Daoy (cell line): ENCODE measurements around the genes PRR7 and DBN1.

DNA sequence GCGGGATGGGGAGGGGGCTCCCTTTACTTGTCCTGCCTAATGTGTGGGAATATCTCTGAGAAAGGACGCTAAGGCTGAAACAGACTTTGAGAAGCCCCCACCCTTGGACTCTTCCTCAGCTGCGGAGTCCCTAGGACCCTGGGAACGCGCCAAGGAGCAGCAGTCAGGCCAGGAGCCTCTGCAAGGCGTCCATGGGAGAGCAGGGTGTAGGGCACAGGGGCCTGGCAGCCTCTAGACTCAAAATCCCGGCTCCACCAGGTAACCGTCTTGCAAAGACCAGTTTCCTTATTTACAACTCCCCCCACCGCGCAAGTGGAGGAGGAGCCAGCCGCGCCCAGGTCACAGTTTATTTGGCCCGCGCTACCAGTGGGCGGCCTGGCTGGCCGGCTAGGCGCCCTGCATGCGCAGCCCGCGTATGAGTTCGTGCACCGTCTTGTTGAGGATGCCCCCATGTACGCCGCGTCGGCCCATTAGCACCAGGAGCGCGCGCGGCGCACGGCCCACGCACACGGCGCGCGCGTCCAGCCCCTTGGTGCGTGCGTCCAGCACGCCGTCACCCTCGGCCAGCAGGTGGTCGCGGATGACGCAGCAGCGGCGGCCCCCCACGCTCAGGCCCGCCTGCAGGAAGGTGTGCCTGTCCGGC, 564 bp downstream of the PFN3 start:
- RAMPAGE, long total RNA, result no peak

- RAMPAGE, long total RNA, result no peak
Measured at GRCh38 chr5:177403272-177404272, 3.1 kb upstream of the PFN3 start.

- RAMPAGE, long total RNA, result no peak
Measured at GRCh38 chr5:177408780-177409029, 659 bp downstream of the F12 start.

DNA sequence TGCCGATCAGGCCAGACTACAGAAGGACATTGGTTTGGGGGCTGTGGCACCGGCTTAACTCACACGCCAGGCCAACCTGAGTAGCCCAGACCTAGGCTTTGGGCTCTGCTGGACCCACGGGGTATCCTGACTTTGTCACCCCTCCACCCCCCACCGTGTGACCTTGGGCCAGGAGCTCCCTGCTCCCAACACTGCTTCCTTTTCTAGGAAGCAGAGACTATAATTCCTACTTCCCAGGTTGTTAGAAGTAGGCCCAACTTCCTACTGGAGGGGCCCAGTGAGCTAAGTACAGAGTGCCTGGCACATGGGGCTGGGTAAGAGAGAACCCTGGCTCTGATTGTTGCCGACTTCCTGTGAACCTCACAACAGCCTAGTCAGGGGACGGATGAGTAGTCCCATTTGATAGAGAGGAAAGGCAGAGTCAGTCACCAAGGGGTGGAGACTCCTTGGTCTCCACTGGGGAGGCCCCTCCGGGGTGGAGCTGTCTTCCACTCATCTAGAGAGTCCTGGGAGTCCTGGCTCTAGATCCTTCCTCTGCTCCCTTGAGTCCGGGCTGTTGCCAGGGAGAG, 7.8 kb downstream of the GRK6 start:
- RAMPAGE, long total RNA, result no peak

- RAMPAGE, long total RNA, result no peak
Measured at GRCh38 chr5:177446257-177447189, at the start of gene PRR7. Gene PRR7, plus strand, starts transcription at chr5:177446814.

DNA sequence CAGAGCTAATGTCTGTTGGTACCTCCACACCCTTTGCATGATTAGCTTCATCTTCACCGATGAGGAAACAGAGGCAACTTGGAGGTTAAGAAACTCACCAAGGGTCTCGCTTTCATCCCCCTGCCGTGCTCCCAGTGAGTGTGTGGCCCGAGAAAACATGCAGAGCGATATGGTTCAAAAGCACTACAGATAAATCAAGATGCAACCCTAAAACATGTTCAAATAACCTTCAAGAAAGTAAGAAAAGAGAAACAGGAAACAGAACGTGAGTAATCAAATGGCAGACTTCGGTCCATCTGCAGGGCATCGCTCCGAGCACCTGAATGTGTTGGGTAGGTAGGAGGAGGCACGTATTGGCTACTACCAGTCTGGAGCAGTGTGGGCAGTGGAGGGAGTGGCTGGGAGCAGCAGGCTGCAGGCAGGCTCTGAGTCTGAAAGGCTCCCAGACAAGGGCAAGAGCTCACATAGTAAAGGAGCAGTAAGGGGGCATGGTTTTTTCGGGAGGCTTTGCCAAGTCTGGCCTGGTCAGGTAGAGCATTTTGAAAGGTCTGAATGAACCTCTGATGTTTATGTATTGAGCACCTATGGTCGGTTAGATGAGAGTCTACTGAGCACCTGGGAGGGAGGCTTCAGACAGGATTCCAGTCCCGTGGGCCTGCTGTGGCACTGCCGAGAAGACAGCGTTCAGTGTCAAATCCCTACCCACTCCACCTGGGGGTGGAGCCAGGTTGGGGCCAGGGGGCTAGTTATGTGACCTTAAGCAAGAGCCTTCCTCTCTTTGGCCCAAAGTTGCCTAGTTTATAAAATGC, 5.5 kb downstream of the PRR7 start:
- RAMPAGE, long total RNA, result no peak

DNA sequence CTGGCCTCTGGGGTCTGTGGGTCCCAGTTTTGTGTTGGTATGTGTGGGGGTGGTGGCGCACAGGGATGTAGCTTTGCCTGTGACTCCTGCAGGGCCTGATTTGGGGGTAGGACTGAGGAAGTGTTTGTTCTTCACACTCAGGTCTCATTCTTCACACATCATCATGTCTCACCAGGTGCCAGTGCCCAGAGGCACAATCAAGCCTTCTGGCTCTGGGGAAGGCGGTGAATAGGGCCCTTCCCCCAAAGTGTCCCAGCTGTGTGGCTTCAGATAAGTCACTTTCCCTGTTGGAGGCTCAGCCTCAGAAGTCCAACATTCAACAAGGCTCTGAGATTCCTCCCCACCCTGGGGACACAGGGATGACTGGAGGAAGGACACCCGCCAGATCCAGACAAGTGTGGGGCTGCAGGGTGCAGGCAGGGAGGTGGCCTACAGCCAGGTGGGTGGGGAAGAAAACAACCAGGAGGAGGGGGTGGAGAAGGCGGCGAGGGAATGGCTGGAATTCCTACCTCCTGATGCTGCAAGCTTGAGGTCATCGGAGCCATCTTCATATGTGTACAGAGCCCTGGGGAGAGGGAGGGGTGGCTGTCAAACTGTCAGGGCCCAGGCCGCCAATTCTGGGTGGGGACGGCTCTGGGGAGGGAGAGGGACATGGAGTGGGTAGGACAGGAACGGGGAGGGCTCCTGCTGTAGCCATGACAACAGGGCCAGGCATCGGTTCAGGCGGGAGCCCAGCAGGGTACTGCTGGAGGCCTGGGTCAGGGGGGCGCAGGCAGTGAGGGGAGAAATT, 4.9 kb downstream of the DBN1 start:
- RAMPAGE, long total RNA, result no peak

DNA sequence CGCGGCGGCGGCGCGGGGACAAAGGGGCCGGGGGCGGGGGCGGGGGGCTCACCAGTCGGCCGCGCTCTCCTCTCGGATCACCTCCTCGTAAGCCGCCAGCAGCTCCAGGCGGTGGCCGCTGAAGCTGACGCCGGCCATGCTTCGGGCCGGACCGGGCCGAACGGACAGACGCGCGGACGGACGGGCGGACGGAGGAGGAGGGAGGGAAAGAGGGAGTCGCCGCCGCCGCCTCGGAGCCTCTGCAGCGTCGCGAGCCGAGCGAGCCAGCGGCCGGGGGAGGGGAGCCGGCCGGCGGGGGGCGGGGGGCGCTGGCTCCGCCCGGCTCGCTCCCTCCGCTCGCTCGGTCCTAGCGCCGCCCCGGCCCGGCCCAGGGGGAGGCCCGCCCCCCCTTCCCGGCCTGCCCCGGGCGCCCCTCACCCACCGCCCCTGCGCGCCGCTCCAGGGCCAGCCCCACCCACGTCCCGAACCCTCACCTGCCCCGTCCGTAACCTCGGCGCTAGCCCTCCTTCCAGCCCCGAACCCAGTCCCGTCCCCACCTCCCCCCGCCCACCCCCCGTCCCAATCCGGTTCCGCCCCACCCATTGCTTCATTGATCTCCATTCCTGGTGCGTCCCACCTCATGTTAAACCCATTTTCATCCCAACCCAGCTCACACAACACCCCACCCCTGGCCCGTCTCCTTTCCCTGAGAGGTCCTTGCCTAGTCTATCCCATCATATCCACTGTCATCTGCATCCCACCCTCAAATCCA, at the start of gene DBN1:
TSS of gene DBN1 (minus strand) at position 251 of the 751 bp plus-strand sequence.
- RAMPAGE, long total RNA, result start-site peak on the minus strand centred at position 209 of the sequence, 103 bp wide, 1,335 and 341 reads in 2 replicates

DNA sequence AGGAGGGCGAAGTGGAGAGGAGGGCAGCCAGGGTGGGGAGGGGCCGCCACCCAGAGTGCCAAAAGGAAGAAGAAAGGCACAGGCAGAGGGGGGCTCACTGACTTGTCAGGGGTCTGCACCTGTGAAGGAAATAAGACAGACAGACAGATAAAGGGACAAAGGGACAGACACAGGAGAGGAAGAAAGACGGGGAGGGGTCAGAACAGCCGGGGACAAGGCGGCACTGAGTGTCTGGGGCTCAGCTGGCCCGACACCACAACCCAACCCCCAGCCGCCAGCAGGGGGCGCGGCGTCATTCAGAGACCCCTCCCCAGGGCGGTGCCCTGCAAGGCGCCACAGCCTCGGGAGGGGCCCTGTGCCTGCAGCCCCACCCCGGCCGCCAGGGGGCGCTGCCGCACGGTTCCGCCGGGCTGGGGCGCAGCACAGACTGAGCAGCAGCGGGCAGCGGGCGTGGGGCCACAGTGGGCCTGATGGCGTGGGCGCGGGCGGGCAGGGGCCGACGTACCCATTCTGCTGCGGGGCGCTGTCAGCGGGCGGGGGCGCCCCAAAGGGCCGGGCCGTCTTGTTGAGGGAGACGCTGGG, 6.0 kb downstream of the PDLIM7 start:
- RAMPAGE, long total RNA, result no peak

DNA sequence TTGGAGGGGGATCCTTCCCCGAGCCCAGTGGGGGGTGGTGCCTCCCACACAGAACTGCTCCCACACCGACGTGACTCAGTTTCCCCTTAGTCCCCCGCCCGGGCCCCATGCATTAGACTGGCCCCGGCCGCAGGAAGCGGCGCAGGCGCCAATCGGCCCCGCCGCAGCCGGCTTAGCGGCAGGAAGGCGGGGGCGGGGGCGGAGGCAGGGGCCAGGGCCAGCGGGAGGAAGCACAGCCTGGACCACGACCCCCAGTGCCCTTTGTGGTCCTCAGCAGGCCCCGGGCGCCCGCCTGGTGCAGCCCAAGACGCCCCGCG, 248 bp downstream of the PDLIM7 start:
- RAMPAGE, long total RNA, result no peak

GRCh38 chr5:177542701-177543659, 11.4 kb downstream of the FAM193B start:
- RAMPAGE, long total RNA, result no peak

DNA sequence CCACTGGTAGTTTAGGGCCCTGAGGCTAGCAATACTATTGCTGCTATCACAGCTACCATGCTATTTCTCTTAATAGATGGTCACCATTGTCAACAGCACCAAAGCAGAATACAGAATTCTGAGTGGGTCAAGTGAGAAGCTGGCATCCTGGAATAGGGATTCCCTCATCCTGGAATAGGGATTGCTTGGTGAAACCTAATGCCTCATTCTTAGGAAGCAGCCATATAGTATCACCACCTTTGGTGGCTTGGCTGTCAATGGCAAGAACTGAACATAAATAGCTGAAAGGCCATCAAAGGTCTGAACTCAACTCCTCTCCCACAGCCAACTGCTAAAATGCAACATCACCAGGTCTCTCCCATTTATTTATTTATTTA, 33.7 kb downstream of the B4GALT7 start:
- RAMPAGE, long total RNA, result no peak

- RAMPAGE, long total RNA, result no peak
Measured at GRCh38 chr5:177671723-177672598, 72.0 kb downstream of the B4GALT7 start.

DNA sequence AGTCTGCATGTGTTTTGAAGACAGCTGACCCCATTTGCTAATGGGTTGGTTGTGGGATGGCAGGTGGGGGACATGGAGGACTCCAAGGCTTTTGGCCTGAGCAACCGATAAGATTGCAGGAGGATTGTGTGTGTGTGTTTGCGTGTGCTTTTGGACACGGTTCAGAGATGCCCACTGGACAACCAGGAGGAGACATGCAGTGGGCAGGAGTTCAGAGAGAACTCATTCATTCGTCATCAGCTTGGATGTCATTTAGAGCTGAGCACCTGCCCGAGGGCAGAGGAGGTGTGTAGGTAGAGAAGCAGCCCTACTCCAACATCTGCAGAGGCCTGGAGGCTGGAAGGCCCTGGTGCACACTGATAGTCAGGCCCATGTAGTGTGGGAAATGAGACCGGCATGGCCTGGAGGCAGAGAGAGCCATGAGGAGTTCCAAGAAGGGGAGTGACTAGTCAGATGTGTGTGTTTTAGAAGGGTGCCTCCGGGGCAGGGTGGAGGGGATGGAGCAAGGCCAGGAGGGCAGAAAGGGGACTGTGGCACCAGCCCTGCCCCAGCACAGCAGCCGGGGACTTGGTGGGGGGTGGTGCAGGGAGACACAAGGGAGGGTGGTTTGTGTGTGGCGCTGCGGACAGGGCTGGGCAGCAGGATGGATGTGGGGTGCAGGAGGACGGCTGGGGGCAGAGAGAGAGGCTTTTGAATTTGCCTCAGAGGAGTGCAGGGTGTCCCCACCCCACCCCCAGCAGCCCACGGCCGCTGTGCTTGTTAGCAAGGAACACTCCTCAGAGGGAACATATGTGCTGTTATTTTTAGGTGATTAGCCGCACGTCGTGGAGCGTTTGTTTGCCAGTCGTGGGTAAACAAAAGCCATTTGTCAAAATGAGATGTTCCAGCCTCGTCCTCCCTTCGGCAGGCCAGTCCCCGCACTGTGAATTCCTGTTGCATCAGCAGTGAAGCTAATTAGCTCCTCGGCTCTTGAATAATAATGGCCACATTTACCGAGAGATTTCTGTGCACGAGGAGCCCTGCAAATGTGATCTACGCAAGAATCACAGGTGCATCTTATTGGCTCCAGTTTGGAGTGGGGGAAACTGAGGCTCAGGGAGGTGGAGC, 65.7 kb downstream of the PROP1 start:
- RAMPAGE, long total RNA, result no peak

DNA sequence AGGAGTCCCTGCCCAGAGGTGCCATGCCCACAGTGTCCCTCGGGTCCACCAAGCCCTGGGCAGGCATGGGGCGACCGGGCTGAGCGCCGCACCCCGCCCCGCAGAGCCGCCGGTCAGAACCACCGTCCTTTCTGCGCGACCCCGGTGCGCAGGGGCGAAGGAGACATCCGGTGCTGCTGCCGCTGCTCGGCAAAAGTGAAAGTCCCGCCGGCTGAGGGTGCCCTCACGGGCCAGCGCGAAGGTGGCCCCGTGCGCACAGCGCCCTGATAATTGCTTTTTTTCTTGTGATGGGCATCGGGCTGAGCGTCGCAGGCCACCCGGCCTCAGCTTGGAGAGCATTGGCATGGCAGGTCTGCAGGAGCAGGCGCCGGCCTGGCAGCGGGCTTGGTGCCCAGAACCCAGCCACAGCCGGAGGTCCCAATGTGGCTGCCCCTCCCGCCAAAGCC, 51.7 kb downstream of the PROP1 start:
- RAMPAGE, long total RNA, result no peak

DNA sequence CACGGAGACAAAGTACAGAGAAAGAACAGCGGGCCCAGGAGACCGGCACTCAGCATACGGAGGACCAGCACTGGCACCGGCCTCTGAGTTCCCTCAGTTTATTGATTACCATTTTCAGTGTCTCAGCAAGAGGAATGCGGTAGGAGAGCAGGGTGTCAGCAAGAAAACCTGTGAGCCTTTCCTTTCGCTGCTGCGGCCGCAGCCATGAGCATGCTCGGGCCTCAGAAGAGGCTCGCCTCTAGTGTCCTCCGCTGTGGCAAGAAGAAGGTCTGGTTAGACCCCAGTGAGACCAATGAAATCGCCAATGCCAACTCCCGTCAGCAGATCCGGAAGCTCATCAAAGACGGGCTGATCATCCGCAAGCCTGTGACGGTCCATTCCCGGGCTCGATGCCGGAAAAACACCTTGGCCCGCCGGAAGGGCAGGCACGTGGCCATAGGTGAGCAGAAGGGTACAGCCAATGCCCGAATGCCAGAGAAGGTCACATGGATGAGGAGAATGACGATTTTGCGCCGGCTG, 57.9 kb upstream of the N4BP3 start:
- RAMPAGE, long total RNA, result no peak

DNA sequence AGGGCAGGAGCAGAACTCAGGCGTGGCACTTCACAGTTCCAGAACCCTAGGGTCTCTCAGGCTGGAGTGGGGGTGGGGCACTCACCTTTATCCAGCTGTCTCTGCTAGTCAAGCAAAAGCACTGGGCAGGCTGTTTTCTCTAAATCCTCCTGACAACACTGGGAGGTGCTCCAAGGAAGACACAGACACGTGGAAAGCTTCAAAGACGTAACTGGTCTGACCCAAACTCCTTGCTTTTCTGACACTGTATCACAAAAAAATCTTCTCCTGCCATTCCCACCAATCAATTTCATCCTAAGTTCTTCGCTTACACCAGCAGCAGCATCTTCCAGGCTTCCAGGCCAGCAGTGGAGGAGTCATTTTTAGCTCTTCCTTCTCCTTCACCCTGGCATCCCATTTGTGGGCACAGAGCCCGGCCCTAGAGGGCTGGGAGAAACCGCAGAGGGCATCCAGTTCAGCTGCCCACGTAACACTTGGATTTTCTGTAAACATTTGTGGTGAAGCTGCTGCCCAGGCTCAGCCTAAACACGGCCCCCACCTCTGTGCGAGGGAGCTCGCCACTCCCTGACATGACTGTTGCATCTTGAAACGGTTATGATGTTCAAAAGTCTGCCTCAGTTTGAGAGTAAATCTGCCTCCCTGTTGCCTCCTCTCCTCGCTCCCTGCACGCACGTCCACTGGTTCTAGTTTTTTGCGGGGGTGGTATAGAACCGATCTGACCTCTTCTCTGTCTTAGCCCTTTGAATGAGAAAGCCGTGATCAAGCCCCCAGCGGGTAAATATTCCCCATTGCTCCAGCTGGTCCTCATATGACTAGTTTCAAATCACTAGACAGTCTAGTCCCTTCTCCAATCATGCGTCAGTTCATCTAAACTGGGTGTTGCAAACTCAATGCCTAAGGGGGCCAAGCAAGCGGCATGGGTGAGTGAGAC, 35.1 kb upstream of the N4BP3 start:
- RAMPAGE, long total RNA, result no peak

GRCh38 chr5:178108943-178109191, 4.5 kb upstream of the N4BP3 start:
- RAMPAGE, long total RNA, result no peak

DNA sequence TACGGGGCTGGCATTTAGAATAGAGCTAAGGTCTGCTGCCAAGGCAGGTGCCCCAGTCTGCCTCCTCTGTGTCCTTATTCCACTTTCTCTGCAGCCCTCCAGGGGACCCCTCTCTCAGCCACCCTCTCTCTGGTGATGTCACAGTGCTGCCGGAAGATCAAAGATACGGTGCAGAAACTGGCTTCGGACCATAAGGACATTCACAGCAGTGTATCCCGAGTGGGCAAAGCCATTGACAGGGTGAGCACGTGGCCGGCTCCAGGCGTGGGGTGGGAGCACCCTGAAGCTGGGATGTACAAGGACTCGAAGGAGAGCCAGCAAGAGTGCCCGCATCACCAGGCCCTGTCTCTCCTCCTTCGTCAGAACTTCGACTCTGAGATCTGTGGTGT, 11.2 kb downstream of the NHP2 start:
- RAMPAGE, long total RNA, result no peak

DNA sequence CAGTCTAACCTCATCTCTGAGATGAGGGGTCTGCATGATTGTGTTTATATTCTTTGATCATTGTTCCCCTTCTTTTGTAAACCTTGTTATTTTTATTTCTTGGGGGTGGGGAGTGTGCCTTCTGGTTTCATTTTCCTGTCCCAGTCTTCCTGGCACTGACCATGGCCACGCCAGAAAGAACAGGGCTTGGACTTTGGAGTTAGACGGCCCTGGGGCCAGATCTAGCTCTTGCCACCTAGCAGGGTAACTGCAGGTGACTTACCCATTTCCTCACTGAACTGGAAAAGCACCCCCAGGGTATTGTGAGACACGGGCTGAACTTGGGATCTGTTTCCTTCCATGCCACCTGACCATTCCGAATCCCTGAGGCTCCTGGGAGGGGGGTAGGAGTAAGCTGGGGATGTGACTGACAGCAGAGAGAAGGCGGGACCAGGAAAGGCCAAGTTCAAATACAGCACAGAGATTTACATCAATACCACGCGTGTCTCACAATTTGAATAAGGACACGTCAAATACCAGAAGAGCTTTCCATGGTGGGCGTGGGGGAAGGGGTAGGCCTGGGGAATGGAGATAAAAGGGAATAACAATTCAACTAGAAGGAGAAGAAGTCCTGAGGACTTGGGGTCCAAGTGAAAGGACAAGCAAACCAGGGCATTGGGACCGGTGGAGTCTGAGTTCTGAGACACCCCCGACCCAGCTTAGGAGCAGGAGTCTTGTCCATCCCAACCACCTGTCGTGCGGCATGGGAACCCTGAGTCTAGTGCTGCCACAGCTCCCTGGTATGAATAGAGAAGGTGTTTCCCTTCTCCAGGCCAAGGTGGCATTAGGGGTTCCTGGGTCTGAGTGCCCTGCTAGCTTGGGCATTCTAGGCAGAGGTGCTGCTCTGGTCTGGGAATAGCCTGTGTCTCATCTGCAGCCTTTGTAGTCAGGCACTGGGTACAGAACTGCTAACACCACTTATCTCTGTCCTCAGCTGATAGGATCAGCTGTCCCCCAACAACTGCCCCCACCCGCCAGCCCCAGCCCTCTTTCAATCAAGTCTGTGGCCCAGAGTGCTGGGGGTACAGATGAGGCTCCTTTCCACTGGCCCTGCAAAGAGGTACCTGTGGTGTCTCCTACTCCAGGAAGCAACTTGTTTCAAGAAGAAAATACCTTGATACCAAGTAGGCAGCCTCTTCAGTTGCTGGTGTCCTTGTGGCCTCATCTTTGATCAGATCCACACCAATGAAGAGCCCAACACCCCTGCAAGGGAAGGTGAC, 9.7 kb downstream of the HNRNPAB start:
- RAMPAGE, long total RNA, result no peak